ENCODE measurements around a stretch of chr6.

GRCh38 chr6:12144199-12144851 is 132.2 kb downstream of the HIVEP1 start:
- RRBS, result no CpG with 5 or more reads among the region's 2 CpGs

DNA sequence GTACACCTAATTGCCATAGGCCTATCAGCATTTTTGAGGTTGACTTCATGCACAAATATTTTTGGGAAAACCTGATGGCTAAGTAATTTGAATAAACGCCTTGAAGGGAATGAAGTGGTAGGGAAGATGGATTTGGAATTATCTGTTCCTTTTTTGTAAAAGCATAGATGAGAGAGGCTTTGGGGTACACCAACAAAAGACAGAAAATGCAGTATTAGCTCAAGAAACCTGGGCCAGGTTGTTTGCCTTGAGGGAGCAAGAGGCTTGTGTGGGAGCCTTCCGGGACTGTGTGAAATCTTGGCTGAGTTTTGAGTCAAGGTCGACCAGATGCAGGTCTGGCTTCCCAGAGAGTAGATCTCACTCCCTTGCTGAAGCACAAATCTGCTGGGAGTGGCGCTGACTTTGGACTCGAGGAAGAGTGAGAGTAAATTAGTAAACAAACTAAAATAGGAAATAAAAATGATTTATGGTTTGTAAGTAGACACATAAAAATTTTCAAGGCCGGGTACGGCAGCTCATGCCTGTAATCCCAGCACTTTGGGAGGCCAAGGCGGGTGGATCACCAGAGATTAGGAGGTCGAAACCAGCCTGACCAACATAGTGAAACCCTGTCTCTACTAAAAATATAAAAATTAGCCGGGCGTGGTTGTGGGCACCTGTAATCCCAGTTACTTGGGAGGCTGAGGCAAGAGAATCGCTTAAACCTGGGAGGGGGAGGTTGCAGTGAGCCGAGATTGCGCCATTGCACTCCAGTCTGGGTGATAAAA is 27.9 kb upstream of the EDN1 start:
- RRBS, result no CpG with 5 or more reads among the region's 14 CpGs

DNA sequence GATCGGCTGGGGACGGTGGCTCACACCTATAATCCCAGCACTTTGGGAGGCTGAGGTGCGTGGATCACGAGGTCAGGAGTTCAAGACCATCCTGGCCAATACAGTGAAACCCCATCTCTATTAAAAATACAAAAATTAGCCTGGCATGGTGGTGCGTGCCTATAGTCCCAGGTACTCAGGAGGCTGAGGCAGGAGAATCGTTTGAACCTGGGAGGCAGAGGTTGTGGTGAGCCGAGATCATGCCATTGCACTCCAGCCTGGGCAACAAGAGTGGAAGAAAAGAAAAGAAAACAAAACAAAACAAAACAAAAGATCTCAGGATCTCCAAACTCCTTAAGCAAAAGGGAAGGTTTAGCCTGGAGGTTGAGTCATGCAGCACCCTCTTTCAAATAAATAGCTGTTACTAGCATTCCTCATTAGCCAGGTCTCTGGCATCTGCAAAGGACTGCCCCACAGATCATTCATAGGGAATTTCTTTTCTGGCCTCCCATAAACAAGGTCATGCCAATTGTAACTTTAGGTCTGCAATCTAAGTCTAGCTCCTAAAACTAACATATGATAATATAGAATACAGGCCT is 37.1 kb downstream of the EDN1 start:
- RRBS, result no CpG with 5 or more reads among the region's 7 CpGs

DNA sequence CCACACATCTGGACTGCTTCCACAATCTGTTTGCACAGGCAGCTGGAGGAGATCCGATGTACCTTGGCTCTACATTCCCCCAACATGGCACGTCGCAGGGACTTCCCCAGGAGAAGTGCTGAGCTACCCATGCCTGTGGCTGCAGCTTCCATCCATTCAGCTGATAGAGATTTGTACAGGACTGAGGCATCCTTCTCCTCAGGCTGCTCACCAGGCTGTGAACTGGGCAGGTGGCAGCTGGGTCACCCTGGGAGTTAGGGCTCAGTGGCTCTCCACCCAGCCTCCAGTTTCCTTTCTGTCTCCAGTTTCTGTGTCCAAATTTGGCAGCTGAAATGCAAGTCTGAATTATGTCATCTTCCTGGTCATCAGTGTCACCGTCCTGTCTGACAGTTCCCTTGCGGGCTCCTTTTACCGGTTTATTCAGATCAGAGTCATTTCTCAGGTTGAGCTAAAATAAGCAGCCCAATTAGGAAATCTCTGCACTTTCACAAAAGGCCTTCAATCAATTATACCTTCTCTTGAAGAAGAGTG is 93.2 kb downstream of the EDN1 start:
- RRBS, result no CpG with 5 or more reads among the region's 6 CpGs

GRCh38 chr6:12646672-12646919 is 70.0 kb upstream of the PHACTR1 start:
- RRBS, result no CpG with 5 or more reads among the region's 1 CpG

GRCh38 chr6:13013362-13014493 is 297.2 kb downstream of the PHACTR1 start:
- RRBS, result 2% methylated on average over 46 of the region's 95 CpGs

- RRBS, result 11% methylated on average over 5 of the region's 41 CpGs
Measured at GRCh38 chr6:13014563-13015602, 298.3 kb downstream of the PHACTR1 start.

GRCh38 chr6:13274939-13275453 is 53.3 kb downstream of the TBC1D7 start:
- RRBS, result no CpG with 5 or more reads among the region's 5 CpGs

GRCh38 chr6:13397952-13398531 is 69.7 kb upstream of the TBC1D7 start:
- RRBS, result no CpG with 5 or more reads among the region's 8 CpGs

DNA sequence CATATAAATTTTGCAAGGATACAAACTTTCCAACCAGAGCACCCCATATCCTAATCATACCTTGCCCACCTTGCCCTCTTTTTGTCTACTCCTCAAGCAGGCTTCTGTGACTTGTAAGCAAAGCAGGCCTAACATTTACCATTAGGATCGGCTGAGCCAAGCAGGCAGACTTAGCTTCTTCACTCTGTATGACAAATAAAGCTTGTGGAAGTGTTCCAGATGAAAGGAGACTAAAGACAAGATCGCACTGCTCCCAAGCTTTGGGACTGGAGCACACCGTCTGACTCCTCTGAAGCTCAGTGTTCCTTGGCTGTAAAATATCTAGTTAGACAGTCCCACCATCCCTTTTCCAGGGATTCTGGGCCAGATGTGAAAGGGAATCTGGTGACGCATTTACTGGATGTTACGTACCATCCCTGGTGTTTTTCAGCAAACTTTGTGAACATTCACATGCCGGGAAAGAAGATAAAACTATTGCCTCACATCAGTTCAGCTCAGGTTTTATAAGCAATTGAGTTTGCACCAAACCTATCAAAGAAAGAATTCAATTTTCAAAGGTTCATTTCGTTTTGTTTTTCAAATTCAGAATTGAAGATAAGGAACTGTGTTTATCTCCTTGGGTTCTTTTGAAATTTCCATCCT is 34.7 kb downstream of the GFOD1 start:
- RRBS, result no CpG with 5 or more reads among the region's 7 CpGs

GRCh38 chr6:13461011-13462048 is 26.1 kb downstream of the GFOD1 start:
- RRBS, result 68% methylated on average over 3 of the region's 9 CpGs

- RRBS, result no CpG with 5 or more reads among the region's 6 CpGs
Measured at GRCh38 chr6:13466292-13467062, 20.9 kb downstream of the GFOD1 start.

DNA sequence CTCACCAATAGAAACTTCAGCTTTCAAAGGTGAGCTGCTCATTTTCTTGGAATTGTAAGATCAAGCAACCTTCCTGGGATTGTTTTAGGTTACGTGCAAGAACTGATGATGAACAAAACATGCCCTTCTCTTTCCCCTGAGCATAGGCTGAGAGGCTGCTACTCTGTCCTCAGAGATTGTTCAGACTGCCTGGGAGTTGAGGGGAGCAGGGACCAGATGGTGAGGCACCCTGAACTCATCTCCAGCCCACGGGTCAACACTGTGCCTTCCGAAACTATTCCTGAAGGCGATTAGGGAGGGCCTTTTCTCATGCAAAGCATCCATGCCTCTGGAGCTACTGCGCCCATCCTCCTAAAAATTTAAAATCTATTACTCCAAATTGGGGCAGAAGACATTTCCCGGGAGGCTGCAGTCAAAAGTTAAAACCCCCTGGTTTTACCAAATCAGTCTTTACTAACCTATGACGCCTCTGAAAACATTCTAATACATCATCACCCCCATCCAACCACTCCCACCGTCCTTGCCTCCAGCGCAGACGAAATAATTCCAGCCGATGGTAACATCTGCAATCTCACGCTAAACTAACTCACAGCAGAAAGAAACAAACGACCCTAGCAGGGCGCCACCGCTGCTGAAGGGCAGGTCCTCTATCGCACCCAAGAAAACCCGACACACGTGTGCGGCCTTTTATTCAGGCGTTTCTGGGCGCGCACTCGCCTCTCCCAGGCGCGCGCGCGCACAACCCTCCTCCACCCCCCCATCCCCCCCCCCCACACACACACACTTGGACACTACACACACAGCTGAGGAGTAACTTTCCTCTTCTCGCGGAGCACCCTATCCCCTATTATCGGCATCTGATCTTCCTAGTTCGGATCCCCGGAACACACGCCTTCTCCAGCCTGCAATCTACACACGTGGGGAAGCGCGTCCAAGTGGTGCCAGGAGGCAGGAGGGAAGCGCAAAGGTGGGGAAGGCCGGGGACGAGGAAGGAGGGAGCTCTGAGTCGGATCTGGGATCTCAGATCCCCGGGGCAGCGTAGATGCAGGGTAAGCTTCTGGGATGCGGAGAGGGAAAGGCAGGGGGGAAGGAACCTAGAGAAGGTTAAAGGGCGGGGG is 1.6 kb downstream of the GFOD1 start:
- RRBS, result 1% methylated on average over 5 of the region's 45 CpGs

DNA sequence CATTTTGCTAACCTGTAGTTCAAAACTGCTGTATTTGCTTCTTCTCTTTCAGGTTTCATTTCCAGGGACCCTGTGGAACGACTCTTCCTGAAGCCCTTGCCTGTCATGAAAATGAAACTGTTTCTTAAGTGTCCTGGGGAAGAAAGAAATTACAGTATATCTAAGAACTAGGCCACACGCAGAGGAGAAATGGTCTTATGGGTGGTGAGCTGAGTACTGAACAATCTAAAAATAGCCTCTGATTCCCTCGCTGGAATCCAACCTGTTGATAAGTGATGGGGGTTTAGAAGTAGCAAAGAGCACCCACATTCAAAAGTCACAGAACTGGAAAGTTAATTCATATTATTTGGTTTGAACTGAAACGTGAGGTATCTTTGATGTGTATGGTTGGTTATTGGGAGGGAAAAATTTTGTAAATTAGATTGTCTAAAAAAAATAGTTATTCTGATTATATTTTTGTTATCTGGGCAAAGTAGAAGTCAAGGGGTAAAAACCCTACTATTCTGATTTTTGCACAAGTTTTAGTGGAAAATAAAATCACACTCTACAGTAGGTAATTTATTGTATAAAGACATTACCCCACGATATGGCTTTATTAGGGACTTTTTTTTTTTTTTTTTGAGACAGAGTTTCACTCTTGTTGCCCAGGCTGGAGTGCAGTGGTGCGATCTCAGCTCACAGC is 3.3 kb upstream of the NOL7 start:
- RRBS, result no CpG with 5 or more reads among the region's 6 CpGs

DNA sequence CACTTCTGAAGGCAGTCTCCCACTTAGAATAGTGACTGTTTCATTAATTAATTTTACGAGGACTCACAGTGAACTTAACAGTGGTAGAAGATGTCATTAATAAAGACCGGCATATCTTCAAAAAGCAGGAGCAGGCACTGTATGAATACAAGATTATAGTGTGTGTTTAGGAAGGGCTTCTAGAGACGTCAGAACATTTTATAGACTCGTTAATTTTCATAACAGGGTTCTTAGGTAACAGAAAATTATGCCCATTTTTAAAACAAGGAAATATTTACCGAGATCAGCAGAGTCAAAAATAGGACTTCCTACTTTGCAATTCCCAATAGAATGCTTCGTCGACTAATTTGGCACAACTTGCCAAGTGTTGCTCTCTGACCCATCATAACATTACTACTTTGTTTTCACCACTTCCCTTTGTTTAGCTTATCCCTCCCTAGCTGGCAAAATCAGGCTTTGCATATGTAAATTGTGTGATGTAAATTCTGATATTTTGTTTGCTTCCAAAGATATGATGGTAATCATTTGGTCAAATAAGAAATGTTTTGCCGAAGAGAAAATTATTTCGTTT is 855 bp upstream of the RANBP9 start:
- RRBS, result no CpG with 5 or more reads among the region's 9 CpGs

- RRBS, result no CpG with 5 or more reads among the region's 7 CpGs
Measured at GRCh38 chr6:13811710-13812303, 2.5 kb downstream of the MCUR1 start.

DNA sequence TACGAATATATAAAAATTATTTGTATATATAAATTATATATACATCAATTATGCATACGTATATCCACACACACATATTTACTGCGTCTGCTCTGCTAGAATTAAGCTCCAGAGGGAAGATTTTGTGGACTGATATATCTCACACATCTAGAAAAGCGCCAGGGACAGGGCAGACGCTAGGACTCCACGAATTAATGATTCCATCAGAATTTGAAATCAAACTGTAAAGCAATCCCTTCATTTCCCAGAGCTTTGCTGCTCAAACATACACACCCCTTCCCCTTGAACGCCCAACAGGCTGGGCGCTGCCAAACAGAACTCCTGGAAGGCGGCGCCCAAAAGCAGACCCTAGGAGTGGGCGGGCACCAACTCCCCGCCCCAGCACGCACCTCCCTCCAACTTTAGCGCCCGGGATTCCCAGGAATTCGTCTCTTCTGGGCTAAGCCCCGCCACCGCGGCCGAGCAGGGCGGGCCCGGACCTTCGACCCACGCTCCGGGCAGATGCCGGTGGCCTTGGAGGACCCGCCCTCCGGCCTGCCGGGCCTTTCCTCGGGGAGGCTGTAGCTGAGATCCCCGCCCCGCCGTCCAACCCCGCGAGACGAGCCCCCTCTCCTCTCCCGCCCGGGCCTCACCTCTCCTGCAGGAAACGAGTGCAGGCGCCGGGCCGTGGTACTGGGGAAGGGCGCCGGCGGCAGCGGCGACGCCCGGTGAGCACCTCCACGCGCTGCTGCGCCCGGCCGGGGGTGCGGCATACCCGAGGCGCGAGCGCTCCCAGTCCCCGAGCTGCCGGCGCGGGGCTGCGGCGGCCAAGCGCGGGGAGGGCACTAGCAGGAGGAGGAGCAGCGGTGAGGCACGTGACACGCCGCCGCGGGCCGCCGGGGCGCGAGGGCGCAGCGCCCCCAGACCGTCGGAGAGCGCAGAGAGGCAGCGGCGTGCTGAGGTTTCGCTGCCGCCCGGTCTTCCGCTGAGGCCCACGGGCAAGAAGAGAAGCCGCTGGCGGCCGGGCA is 671 bp downstream of the MCUR1 start:
- RRBS, result 1% methylated on average over 51 of the region's 92 CpGs

- RRBS, result no CpG with 5 or more reads among the region's 5 CpGs
Measured at GRCh38 chr6:14134639-14135144, 17.1 kb downstream of the CD83 start.

- RRBS, result no CpG with 5 or more reads among the region's 6 CpGs
Measured at GRCh38 chr6:14550538-14551186, 433.1 kb downstream of the CD83 start.

DNA sequence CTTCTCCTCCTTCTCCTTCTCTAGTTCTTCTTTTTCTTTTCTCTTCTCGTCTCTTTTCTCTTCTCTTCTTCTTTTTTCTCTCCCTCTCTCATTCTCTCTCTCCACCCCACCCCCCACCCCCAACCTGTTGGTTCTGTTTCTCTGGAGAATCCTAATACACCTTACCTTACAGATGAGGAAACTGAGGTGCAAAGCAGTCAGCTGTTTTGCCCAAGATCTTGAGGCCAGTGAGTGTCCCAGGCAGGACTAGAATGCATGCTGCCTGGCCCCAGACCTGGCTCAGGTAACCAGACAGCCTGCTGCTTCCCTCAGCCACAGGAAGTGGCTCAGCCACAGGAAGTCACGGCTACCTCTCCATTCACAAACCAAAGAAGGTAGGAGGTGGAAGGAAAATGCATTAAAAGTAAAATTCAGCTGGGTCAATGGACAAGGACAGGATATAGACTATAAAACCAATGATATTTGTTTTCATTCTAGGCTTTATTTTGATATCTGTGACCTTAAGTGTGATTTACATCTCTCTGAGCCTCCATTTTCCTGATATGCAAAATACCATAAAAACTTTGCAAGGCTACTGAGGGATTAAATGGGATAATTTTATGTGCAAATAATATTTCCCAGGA is 517.6 kb downstream of the CD83 start:
- RRBS, result no CpG with 5 or more reads among the region's 2 CpGs